Measurements from ENCODE around the gene PSMG4.

DNA sequence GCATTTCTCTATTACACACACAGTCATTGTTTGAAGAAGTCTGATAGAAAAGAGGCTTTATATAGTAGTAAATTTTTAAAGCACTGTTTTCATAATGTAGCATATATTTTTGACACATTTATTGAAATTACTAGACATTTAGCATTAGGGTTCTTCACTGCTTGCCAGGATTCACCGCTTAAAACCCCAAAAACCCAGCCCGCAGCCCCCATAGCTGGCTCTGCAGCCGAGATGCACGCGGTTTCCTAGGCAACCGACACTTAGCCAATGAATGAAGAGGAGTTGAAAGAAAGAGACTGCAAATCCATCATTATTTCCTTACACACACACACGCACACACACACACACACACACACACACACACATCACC, 3.3 kb upstream of the TUBB2B start:
- RRBS: no CpG with 5 or more reads among the region's 7 CpGs

DNA sequence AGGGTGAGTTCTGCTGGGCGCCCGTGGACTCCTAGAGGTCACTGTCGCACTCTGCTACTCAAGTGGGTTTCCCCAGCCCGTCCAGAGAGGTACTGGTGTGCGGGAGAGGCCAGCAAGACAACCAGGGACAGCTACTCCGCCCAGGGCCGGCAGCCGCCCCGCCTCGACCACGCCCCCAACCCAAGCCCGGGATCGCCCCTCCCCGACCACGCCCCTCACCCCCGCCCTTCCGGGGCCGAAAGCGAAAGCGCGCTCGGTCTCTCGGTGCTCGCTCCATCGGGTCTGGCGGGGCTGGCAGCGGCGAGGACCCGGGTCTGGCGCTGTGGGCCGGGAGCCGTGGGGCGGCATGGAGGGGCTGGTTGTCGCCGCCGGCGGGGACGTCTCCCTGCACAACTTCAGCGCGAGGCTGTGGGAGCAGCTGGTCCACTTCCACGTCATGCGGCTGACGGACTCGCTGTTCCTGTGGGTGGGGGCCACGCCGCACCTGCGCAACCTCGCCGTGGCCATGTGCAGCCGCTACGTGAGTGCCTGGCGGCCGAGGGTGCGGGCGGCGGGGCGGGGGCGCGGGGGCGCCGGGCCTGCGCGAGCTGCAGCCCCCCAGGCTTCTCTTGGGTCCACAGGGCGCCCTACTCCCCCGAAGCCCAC, at the start of gene PSMG4:
Gene PSMG4, plus strand, starts transcription at position 271 of the 645 bp plus-strand sequence.
- RRBS: 2% methylated on average over 28 of the region's 65 CpGs

- RRBS: no CpG with 5 or more reads among the region's 3 CpGs
These were observed 23.3 kb downstream of the PSMG4 start for GRCh38 chr6:3282164-3282389.

DNA sequence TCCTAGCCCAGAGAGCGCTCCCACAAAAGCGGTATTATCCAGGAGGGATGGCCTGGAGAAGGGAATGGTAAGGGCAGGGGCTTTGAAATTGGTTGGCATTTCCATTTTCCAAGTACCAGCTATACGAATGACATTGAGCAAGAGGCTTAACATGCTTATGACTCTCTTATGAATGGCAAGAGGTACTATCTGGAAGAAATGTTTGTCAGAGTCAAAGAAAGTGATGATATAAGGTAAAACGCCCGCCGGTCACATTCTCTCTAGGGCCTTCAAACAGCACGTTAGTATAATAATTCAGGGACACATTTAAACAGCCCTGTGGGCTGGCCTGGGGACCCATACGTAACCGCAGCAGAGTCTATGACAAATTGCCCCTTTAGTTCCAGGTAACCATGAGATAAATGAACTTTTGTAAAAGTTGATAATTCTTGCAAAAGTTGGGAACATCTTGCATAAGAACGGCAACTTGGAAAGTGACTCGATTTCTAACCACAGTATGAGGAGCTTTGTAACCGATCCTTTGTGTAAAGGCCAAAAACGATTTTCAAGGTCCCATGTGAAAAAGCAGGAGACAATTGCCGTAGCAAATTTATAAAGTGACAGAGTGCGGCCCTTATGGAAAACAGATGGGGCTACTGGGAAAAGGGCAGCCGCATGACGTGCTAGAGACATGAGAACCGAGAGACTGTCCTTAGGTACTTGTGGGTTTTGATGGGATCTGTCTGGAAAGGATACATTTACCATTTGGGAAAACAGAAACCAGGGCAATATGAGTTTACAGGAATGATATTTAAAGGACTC, 81.5 kb downstream of the PSMG4 start:
- RRBS: no CpG with 5 or more reads among the region's 18 CpGs

GRCh38 chr6:3370295-3371405, 86.2 kb downstream of the SLC22A23 start:
- RRBS: no CpG with 5 or more reads among the region's 17 CpGs

DNA sequence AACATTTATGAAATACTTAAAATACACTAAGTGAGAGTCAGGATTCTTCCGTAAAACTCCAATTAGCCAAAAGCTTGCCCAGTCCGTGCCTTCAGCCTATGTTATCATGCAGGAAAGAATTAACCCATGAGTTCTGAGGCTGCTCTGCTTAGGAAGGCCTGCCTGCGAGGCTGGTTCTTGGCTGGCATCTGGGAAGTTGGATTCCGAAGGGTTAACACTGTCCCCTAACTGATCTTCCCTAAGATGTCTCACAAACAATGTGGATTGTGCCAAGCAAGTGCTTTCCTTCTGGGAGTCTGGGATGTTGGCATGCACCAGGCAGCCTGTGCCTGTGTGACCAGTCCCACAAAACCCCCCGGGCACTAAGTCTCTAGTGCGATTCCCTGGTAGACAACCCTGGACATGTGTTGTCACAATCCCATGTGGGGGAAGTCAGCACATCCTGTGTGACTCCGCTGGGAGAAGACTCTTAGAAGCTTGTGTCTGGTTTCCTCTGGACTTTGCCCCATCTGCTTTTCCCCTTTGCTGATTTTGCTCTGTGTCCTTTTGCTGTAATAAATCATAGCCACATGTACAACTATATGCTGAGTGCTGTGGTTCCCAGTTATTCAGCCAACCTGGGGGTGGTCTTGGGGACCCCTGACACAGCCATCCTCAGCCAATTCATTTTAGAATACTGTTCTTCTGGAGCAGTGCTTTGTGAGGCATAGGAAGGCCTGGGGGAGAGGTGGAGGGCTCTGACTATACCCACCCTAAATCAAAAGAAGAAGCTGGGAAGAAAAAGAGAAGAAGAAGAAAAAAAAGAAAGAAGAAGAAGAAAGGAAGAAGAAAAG, 83.8 kb downstream of the SLC22A23 start:
- RRBS: no CpG with 5 or more reads among the region's 7 CpGs

GRCh38 chr6:3408586-3409170, 48.2 kb downstream of the SLC22A23 start:
- RRBS: no CpG with 5 or more reads among the region's 7 CpGs

DNA sequence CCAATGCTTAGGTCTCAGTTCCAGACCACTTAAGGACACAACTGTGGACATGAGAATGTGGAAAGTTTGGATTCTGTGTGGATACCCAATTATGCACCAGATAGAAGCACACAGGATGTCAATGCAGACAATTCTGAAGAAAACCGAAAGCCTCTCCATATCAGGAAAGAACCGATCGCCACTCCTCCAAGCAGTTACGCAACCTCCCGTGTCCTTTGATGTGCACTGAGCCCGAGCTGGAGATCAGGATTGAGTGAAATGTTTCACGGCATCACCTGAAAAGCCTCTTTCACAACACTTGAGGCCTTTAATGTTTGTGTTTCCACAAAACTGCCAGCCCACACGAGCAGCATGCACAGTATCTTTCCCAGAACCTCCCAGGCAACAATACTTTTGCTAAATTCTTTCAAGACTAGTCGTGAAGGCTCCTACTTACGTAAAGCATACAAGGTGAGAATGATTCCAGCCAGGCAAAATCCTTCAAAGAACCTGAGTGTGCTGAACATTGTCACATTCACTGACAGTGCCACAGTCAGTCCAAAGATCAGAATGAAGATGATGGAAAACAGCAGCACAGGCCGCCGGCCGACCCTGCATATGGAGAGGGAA, 47.0 kb downstream of the SLC22A23 start:
- RRBS: no CpG with 5 or more reads among the region's 13 CpGs

DNA sequence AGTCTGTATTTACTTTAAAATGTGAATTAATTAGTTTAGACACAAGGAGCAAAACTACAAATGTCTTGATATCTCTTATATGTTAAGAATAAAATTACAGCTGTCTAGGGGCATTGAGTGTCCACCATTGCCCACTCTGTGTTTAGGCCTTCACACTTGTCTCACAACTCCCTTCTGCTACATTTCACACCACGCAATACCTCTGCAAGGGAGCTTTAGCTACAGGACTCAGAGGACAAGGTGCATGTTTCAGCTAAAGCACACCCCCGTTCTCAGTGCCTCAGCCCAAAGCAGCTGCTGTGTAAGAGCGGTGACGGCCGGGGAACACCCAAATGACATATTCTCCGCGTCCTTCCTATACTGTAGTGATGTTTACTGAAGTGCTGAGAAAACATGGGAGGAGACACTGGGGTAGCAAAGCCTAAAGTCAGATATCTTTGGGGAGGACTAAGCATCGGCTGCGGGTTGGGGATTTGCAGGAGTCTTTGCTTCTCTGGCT, 1.8 kb downstream of the SLC22A23 start:
- RRBS: no CpG with 5 or more reads among the region's 9 CpGs

DNA sequence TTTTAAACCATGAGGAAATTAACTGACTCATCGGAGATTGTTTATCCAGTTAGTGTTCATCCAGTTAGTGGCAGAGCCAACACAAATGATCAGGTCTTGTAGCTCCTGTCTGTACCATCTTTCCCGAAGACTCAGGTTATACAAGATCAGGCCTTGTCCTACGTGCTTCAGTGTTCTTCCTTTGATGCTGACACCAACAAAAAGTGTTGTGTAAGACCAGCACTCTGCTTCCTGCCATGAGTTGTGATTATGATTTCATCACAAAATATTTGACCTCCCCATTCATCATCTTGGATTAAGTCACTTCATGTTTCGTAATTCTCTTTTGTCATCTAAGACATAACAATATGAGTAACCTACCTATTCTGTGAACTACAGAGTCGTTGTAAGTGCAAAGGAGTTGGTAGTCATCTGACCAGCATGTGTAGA, 135.5 kb upstream of the SLC22A23 start:
- RRBS: no CpG with 5 or more reads among the region's 5 CpGs

DNA sequence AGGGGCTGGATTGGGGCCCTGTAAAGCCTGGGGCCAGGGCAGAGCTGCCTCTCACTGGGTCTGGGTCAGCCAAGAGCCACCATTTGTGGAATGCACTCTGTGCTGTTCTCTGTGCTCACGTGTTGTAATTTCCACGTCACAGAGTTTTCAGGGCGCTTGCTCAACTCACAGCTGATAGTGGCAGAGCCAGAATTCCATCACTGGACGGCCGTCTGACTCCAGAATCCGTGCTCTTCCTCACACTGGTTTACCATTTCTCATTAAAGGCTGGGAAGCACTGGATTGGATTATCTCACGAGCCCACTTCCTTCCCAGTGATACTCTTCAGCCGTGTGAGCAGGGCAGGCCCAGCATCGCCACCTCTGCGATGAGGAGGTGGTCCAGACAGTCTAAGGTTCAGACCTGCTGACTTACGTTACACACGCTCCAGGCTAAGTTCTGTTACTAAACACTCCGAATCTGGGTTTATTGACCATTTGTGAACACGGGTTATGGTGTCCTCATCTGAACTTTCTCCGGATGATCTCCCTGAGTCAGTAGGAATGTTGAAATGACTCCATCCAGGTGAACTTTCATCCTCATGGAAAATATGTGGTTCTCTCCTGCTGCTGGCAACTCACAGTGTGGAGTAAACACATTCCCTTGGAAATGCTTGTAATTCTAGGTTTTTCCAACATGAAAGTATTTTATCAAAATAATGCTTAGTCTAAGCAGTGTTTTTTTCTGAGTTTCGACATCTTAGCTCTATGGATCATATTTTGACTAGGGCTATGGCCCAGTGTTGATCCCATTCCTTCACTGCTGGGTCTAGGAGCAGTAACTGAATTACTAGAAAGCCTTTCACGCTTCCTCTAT, 37.5 kb upstream of the PXDC1 start:
- RRBS: no CpG with 5 or more reads among the region's 17 CpGs

- RRBS: no CpG with 5 or more reads among the region's 1 CpG
These were observed 11.5 kb upstream of the FAM50B start for GRCh38 chr6:3837604-3838061.

DNA sequence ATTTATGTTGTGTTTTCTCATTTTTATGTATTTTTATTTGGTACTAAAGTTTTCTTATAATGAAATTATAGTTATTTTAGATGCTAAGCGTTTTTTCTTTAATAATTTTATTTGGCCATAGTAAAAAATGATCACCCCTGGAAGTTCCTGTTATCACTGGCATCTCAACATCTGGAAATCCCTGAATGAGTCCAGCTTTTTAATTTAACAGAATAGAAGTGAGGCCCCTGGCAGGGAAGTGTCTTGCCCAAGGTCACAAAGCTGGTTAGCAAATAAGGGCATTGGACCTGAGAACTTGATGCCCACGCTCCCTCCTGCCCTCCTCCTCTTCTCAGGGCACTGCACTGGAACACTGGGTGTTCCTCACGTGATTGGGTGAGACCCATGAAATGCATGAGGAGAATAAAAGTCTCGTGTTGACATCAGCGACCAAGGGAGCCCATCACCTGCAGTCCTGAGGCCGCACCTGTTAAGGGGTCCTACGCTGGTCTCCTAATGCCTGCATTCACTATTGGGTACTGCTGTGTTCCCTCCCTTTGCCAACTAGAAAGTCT, 7.3 kb downstream of the FAM50B start:
- RRBS: no CpG with 5 or more reads among the region's 7 CpGs

DNA sequence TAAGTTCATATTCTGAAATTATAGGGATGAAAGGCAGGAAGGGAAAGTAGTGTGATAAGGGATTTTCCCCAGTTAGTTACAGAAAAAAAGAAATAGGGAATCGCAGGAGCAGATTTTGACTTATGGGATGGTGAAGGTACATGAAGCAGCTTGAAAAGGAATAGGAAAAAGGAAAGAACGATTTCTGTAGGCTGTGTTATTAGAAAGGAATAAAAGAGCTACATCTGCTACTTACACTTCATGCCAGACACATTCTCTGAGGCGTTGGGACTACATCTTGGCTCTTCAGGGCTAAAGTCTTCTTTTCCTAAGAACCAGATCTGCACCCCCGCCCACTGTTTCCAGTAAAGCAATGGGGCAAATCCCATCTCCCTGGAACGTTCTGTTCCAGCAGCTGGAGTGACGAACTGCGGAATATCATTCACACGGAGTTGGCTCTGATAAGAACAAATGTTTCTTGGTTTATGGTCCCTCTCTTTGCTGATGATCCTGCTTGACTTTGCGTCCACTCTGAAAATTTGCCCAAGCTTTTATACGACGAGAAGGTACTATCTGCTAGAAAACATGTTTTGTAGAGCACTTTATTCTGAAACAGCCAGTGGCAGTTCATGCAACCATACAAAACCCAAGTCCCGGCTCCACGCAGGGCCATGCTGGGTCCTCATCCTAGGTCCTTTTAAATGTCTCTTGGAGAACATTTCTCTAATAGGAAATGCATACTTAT, 26.9 kb downstream of the FAM50B start:
- RRBS: no CpG with 5 or more reads among the region's 13 CpGs

DNA sequence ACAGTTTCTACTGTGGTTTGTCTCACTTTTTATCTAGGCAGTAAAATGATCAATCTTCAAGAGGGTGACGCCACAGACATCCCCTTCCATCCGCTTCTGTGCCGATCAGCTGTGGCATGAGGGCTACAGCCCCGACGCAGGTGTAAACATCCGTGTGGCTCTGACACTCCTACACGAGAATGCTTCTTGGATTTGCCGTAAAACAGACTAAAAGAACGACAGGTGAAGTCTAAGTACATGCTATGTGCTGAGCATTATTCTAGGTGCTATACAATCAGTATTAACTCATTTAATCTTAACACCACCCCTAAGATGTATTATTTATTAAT, 43.8 kb downstream of the FAM50B start:
- RRBS: no CpG with 5 or more reads among the region's 9 CpGs

GRCh38 chr6:4059040-4059828, 19.7 kb downstream of the FAM217A start:
- RRBS: no CpG with 5 or more reads among the region's 6 CpGs

DNA sequence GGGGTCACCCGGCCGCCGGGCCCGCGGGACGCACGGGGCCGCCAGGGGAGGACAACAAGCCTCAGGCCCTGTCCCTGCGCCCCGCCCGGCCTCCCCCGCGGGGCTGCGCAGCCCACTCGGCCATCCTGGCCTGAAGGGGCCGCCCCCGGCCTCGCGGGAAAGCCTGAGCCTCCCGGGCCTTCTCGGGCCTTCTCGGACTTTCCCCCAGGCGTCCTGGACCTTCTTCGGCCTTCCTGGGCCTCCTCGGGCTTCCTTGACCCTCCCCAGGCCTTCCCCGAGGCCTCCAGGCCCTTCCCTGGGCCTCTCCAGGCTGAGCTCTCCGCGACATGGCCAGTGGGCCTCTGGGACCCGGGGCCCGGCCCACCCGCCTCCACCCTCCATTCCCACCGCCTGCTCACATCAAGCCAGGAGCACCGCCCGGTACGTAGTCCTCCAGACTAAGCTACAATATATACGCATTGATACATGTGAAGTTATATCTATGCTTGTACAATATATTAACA, 375 bp upstream of the FAM217A start:
- RRBS: 79% methylated on average over 20 of the region's 36 CpGs

DNA sequence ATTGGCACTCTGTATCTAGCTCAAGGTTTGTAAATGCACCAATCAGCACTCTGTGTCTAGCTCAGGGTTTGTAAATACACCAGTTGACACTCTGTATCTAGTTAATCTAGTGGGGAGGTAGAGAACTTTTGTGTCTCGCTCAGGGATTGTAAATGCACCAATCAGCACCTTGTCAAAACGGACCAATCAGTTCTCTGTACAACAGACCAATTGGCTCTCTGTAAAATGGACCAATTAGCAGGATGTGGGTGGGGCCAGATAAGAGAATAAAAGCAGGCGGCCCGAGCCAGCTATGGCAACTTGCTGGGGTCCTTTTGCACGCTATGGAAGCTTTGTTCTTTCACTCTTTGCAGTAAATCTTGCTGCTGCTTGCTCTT, 11.8 kb upstream of the FAM217A start:
- RRBS: no CpG with 5 or more reads among the region's 5 CpGs

- RRBS: no CpG with 5 or more reads among the region's 2 CpGs
These were observed 13.5 kb downstream of the ECI2 start for GRCh38 chr6:4121868-4122206.

DNA sequence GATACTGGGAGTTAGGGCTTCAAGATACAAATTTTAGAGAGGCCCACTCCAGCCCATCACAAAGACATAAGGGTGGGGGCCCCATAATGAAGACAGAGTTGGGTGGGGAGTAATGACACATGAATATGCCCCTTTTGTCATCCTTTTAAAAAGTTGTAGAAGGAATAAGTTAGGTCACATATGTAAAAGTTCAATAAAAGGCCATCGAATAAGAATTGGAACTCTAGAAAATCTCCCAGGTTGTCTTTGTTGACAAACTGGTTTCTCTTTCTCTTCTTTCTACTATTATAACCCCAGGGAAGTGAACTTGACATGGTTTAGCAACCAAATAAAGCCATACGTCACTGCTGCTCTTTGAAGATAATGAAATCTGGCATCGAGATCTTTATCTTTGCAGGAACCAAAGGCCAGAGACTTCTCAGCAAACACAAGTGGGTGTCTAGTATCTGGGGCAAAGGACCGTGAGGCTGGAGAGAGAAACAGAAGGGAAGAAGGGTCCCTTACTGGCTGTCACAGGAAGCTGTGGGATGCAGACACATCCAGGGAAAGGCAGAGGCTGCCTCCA, 286.7 kb upstream of the CDYL start:
- RRBS: no CpG with 5 or more reads among the region's 4 CpGs